Neural cell (in vitro differentiated cells): ENCODE measurements around a stretch of chr9.

- RAMPAGE, long total RNA: no peak
These were observed 8.1 kb downstream of the DNAJA1 start for GRCh38 chr9:33032912-33033754.

- RAMPAGE, long total RNA: no peak
These were observed 16.6 kb downstream of the DNAJA1 start for GRCh38 chr9:33041474-33042187.

DNA sequence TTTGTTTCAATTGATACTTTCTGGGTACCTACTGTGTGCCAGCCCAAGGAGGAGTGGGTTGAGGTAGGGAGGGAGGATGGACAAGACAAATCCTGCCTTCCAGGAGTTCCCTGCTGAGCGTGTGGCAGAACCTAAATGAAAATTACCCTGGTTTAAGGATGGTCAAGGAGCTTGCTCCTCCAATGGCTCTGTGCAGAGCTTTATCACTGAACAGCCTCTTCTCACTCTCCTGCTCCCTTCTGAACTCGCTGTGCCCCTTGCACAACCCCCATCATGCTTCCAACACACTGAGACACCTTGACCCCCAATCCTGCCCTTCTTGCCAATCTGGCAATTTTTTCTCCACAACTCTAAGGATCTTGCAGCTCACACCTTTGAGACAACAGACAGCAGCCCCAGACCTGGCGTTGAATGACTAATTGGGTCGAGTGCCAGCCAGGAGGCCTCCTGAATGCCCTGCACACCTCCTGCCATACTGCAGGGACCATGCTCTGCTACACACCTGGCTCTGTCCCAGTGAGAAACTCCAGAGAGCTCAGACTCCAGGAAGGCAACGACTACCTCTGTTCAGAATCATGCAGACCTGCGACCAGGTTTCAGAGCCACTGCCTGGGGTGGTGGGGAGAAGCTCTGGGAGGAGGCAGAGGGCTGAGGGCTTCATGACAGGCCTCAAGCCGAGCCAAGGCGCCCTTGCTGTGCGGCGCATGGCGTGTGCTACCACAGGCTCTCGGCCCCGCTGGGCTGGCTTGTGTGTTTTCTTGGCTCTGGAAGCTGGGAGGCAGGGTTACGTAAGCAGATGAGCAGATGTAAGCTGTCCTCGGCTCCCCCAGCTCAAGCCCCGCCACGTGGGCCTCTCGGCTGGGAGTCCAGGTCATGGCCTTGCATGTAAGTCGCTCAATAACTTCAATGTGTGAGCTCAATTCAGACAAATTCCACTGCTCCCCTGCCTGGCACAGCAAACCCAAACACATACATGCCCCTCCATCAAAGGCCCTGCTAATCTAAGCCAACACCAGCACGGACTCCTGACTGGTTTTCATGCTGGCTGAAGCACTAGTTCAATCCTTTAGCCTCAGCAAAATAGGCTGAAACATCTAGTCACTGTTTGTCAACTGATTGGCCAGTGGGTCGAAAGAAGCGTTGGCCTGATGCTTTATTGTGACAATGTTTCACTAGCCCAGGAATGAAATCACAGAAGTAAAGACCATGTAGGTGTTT is 27.6 kb downstream of the B4GALT1 start:
- RAMPAGE, long total RNA: no peak

DNA sequence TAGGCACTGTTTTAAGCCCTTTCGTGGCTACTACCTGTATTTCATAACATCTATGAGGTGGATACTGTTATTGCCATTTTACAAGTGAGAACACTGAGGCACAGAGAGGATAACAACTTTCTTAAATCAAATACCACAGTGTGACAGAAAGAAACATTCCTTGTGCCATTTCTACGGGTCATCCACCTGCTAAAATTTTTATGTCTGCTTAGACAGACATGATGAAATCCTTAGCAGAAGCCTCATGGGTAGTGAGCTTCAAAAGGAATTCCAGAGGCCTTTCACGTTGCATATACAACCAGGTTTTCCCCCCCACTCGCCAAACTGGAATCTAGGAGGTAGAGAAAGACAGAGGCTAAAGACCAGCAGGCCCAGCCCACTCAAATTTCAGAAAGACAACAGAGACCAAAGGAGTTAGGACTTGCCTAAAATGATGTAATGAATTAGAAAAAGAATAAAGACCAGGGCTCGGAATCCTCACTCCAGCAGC is 9.3 kb downstream of the B4GALT1 start:
- RAMPAGE, long total RNA: no peak

GRCh38 chr9:33197298-33197869 is 30.2 kb upstream of the B4GALT1 start:
- RAMPAGE, long total RNA: no peak

GRCh38 chr9:33227002-33227212 is 13.1 kb upstream of the SPINK4 start:
- RAMPAGE, long total RNA: no peak

- RAMPAGE, long total RNA: no peak
These were observed 4.2 kb downstream of the SPINK4 start for GRCh38 chr9:33244203-33244620.

DNA sequence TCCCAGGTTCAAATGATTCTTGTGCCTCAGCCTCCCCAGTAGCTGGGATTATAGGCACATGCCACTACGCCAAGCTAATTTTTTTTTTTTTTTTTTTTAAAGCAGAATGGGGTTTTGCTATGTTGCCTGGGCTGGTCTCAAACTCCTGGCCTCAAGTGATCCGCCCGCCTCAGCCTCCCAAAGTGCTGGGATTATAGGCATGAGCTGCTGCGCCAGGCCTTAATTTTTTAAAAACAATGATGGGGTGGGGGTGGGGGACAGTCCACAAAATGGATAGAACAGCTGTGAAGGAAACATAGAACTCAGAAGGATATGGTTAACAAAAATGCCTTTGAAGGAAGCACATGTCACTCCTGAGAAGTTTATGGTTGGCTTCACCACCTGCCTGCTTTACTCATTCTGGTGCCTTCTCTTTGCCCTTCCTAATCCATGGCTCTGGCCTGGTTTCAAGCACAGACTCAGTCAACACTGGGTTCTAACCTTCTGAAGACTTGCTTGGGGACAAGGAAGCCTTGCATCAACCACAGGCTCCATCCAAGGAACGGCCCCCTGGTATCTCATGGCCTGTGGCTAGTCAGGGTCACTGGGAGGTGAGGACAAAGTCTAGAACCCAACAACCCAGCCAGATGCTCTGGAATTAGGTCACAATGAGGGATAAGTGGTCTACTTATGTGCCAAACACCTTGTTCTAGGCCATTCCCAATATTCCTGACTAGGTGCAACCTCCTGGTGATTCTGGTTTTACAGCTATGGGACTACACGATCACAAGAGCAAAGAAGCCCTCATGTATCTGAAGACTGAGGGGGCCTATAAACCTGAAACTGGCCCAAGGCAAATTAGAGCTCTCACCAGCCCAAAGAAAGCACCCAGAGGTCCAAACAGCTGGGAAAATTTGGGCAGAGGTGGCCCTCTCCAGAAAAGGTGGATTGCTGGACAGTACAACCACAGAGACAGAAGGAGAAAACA is 10.2 kb downstream of the BAG1 start:
- RAMPAGE, long total RNA: no peak

- RAMPAGE, long total RNA: no peak
These were observed 915 bp upstream of the NFX1 start for GRCh38 chr9:33289231-33289971.

- RAMPAGE, long total RNA: no peak
These were observed 20.0 kb downstream of the AQP7 start for GRCh38 chr9:33382429-33382797.

- RAMPAGE, long total RNA: no peak
These were observed 9.9 kb downstream of the AQP7 start for GRCh38 chr9:33392541-33392889.

- RAMPAGE, long total RNA: no peak
These were observed 73.4 kb upstream of the PRSS3 start for GRCh38 chr9:33721924-33722460.

GRCh38 chr9:34205993-34206623 is 27.3 kb downstream of the UBAP1 start:
- RAMPAGE, long total RNA: no peak

GRCh38 chr9:34216930-34217486 is 38.2 kb downstream of the UBAP1 start:
- RAMPAGE, long total RNA: no peak

DNA sequence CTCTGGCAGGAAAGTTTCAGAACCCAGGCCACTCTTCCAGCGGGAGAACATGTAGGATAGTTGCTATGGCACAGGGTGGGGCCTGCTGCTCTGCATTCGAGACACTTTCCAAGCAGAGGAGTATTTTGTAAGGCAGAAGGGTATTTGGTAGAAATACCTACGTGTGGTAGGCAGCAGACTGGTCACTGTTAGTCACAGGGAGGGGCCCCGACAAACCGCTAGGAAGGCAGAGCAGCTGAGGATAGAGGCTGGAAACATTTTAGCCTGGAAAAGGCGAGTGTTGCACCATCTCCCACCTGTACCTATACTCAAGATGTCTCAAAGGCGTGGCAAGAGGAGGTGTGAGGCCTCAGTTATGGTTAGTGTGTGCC is 74.5 kb downstream of the KIF24 start:
- RAMPAGE, long total RNA: no peak

DNA sequence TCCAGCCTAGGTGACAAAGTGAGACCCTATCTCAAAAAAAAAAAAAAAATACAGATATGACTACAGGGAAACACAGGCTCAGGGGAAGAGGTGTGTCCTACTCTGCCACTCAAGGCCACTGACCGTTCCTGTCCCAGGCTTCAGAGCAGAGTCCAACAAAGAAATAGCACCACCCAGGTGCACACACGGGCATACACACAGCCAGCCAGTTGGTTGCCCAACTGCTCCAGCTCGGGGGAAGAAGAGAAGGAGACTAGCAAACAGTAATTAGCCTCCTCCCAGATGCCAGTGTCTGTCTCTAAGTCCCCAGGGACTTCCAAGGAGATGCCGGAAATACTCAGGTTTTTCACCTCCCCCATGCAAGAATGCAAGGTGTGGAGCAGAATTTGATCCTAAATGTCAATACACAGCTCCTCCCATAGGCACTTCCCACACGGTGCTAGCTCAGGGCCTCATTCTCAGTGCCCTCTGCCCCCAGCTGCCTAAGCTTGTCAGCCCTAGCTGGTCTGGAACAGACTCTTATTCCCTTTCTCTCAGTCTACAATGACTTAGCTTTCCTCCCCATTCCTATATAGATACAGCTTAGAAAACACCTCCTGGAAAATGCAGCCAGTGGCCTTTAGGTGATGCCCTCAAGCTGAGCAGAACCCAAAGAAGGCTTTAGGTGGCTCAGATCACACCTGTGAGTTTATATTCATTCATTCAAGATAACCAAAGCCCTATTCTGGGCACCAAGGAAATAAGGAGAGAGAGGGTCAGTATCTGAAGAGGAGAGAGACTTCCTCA is 1.6 kb downstream of the MYORG start:
- RAMPAGE, long total RNA: no peak

DNA sequence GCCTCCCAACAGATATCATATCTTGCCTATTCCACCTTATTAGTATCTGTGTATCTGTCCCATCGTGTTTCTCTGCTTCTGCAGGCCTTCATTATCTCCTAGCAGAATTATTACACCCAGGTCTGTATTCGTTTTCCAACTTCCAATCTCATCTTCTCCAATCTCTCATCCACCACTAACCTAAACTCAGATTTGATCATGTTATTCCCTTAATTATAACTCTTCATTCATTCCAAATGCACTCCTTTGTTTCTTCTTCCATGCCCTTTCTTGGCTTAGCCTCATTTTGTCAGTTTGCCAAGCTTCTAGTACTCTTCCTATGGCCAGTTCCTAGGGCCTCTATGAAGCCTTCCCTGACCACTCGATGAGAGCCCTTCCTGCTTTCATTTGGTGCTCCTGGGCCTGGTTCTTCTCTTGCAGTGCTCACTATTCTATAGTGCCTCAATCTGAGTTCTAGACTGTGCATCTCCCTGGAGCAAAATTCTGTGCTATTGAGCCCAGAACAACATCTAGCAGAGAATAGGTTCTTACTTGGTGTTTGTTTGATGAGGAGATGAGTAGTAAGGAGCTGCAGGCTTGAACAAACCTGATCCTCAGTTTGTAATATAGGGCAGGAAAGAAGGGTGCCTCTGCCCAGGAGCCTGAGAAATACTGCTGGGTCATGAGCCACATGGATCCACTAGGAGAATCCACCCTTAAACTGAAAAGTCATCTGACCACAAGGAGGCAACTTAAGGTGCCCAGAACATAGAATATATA is 5.7 kb downstream of the FAM219A start:
- RAMPAGE, long total RNA: no peak

DNA sequence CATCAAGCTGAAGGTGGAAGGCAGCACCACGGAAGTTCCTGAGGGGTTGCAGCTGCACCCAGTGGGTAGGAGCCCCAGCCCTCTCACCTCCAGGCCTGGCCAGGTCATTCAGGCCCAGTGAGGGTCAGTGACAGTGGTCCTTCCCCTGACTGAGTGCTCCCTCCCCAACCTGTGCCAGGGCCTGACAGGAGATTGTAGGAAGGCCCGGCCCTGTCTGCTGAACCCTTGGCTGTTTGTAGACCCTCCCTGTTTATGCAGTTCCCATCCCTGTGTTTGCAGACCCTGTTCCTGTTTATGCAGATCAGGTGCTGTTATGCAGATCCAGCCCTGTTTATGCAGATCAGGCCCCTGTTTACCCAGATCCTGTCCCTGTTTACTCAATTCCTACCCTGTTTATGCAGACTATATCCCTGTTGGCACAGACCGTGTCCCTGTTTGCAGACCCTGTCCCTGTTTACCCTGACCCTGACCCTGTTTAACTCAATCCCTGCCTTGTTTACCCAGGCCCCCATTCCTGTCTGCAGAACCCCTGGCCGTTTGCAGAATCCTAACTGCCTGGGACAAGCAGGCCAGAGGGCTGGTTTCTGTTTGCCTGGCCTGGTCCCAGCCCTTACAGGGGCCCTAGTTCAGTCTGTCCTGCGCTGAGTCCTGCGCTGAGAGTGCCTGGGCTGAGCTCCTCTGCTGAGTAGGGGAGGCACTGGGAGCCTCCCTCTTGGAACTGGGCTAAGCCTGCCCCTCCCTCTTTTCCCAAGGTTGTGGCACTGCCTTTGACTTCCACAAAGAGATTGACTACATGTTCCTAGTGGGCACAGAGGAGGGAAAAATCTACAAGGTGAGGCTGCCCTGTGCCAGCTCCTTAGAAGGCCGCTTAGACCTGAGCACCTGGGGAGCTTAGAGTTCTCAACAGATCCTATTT is 10.2 kb downstream of the ENHO start:
- RAMPAGE, long total RNA: no peak

DNA sequence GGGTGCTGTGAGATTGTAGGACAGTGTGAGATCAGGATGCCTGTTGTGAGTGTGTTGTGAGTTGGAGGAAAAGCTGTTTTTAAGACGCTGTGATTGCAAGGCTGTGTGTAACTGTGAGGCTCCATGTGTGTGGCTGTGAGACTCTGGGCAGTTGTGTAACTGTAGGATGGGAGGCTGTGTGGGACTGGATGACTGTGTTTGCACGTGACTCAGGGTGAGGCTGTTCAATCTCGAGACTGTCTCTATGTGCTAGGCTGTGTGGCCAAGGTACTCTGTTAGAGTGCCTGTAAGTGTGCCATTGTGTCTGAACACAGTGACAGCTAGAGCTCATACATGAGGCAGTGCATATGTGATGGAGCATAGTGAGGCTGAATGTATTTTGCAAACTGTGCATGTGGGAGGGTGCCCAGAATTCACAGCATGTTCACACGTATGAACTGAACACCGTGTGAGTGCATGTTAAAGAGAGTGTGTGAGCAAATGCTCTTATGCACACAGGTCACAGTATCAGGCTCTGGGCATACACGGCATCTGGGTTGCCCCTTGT is 29.3 kb downstream of the CNTFR start:
- RAMPAGE, long total RNA: no peak

DNA sequence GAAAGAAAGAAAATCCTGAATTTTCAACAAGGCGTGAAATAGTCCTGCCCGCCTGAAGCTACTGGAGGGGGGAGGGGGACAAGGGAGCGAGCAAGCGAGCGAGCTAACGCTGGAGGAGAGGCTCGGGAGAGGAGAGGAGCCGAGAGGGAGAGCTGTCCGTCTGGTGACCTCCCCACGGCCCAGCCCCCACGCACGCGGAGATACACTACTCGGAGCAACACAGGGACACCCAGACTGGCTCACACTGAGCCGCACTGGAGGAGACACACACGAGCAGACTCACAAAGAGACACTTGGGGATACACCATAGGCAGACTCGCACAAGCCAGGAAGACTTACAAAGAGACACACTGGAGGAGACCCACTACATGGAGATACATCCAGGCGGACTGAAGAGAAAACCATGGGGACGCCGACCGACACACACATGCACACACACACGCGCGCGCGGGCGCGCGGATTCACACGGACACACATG is 857 bp downstream of the CNTFR start:
- RAMPAGE, long total RNA: no peak